T47D (cell line): Measurements from ENCODE around the genes PHF3 and COL9A1.

DNA sequence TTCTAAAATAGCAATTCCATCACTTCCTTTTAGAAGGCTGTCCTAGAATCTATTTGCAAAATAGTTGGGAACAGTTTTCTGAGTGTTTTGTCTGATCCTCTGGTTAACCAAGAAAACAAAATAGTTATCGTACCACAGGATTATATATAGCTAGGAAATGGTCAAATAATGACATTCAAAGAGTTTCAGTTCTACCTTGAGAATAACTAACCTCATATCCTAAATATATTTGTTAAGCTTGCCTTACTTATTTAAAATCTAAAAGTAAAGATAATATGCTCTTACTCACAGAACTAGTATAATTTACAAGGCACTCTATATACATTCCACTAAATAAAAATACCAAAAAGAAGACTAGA, 173.9 kb downstream of the COL21A1 start:
- RRBS, result no CpG with 5 or more reads among the region's 1 CpG

GRCh38 chr6:56482293-56483045, 235.1 kb upstream of the COL21A1 start:
- RRBS, result no CpG with 5 or more reads among the region's 9 CpGs

DNA sequence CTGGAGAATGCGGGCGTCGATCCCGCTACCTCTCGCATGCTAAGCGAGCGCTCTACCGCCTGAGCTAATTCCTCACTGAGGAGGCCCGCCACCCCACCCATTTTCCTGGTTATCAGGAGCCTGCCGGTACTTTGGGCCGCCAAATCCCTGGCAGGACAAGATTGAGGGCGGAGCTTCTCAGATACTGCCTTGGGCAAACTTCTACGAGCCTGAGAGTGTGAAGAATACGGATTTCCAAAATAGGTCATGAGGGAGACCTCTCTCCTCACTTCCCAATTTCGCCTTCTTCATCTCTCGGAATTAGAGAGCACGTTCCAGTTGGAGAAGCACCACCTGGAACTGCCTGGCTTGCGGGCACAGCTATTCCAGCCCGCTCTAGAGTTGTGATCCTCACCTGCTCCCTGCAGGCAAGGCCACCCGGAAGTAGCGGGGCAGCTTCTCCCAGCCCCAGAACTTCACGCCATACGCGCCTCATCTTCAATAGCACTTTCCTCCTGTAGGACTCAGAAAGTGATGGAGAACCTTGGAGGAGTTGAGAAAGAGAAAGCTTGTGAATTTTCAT, 496.1 kb downstream of the PRIM2 start:
- RRBS, result no CpG with 5 or more reads among the region's 24 CpGs

DNA sequence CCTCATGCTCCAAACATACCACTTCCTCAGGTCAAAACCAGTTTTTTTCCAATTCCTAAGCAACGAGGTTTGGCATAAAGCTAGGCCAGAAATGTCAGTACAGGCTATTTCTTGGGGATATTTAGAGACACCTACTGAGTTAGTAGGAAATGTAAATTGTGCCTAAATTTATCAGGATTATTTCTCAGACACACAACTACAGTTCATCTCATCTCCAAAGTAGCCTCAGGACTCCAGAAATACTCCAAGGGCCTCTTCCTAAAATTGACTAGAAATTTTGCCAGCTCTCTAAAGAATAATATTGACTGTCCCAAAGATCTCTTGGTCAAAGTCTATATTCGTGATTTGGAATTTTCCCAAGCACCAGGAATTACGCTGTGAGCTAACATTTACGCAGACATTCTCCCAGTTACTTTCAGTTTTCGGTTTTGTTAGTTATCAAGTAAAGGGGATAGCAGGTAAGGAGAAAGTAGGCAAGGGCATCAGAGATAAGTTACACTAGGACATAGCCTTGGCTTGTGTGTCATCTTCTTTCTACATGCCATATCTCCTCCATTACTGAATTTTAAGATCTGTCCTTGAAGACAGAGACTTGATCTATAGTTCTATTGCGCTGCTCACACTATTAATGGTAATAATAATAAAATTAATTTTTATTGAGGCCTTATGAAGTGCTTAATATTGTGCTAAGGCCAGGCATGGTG, 91.2 kb upstream of the LGSN start:
- RRBS, result no CpG with 5 or more reads among the region's 6 CpGs

- RRBS, result no CpG with 5 or more reads among the region's 6 CpGs
Measured at GRCh38 chr6:63439977-63440426, 120.2 kb upstream of the LGSN start.

DNA sequence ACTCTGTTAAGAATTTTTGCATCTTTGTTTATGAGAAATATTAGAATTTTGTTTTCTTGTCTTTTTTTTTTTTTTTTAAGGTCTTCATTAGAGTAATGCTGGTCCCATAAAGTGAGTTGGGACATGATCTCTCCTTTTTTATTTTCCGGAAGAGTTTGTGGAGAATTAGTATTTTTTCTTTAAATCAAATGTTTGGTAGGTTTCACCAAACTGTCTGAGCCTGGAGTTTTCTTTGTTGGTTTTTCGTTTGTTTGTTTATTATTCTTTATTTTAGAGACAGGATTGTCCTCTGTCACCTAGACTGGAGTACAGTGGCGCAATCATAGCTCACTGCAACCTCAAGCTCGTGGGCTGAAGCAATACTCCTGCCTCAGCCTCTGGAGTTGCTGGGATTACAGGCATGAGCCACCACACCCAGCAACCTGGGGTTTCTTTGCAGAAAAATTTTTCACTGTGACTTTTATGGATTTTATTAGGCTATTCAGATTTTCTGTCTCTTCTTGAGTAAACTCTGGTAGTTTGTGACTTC, 120.2 kb upstream of the PTP4A1 start:
- RRBS, result no CpG with 5 or more reads among the region's 4 CpGs

DNA sequence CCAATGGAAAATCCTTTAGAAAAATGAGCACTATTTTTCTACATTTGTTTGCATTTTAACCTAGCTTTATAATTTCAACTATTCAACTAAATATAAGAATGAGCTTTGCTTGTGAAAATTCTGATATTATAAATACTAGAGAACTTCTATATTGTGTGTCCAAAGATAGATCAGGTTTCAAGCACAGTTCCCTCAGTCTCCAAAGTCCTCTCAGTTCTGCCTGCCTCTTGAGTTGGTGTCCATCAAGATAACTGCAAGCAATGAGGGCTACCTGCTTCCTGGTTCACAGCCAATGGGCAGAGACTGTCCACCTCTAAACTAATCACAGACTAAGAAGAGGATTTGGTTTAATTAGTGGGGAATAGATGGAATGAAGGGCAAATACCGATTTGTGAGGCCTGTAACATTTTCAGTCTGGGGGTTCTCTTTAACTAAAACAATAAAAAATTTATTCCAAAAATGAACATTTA, 41.3 kb upstream of the PTP4A1 start:
- RRBS, result no CpG with 5 or more reads among the region's 1 CpG

GRCh38 chr6:63574329-63574824, 2.1 kb downstream of the PTP4A1 start:
- RRBS, result no CpG with 5 or more reads among the region's 5 CpGs

GRCh38 chr6:63635550-63636430, at the start of gene PHF3:
Gene PHF3, plus strand, starts transcription at chr6:63635802.
- RRBS, result 2% methylated on average over 25 of the region's 113 CpGs

GRCh38 chr6:63636431-63636746, 787 bp downstream of the PHF3 start:
- RRBS, result no CpG with 5 or more reads among the region's 25 CpGs

GRCh38 chr6:63694207-63694822, 58.7 kb downstream of the PHF3 start:
- RRBS, result no CpG with 5 or more reads among the region's 5 CpGs

DNA sequence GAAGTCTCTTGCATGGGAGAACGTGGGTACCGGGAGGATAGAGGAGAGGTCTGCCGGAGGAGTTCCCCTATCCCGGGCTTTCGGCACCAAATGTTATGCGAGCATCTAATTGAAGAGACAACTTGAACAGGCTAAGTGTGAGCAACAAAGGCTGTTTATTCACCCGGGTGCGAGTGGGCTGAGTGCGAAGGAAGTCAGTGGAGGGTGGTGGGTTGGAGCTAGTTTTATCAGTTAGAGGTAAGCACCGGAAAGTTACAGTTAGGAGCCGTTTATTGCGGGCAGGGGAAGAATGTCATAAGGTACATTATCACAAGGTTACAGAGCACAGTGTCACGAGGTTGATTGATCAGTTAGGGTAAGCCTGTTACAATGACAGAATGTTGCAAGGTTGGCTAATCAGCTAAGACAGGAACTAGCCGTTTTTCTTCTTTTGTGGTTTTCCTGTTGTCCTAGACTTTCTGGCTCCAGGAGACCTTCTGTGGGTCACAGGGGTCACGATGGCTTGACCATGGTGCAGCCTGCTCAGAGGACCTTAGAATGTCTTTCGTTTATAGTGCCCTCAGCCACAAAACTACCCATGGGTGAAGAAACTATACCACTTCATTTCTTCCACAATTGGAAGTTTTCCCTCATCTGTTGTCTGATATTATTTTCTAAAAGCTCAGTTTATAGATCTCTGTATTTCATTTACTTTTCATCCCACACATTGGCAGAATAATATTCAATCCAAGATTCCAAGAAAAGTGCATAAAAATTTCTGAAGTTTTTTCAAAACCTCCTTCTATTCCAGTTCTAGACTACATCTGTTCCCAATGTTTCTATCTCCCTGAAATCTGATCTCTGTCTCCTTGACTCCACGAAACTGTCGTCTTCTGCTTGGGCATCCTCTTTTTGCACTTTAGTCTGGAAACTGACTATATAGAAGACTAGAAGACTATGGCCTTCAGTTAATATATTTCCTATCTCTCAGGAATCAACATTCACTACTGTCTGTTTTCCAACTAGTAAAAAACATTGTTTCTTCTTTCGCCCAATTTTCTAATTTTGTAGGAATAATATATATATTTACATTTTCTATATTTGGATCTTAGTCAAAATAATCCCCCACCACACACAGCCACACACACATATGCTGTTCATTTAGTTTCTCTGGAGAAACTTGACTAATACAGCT, 745.7 kb upstream of the ADGRB3 start:
- RRBS, result 53% methylated on average over 9 of the region's 19 CpGs

DNA sequence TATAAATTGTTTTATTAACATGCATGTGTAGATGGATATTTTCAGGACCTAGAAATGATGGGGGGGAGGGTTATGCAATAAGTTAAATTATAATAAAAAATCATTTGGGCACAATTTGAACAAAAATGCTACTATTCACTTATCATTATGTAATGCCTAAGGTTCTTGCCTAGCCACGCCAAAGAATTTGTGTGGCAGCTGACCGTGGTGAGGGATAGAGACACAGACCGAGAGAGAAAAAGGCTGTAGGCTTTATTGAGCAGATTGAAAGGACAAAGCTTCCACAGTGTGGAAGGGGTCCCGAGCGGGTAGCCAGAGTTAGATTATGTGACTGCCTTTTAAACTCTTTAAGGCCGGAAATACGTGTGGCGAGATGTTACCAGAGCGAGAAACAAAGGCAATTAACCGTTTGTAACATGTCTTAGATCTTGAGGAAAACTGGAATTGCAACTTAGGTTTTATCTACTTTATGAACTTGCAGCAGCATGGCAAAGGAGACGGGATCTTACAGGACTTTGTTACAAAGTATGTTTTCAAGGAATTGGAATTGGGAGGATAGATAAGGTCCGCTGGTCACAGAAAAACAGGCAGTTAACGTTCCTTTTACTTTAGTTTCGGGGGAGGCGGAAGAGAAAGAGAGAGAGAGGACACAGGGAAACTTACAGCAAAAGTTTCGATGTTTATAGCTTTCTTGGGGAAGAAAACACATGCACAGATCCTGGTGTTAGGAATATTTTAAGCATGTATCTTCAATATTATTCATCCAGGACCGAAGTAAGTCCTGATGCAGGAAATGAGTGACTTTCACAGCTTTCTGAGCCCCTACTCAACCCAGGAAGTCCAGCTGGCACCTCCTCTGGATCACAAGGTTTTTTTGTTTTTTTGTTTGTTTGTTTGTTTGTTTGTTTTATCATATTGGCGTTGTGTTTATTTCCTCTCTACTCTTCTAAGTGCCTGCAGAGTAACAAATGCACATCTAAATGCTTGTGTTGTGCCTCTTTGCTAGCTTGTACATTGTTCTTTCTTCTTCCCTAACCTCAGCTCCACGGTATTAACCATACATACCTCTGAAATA, 594.7 kb upstream of the ADGRB3 start:
- RRBS, result no CpG with 5 or more reads among the region's 19 CpGs

GRCh38 chr6:68559749-68560176, 75.3 kb upstream of the ADGRB3 start:
- RRBS, result no CpG with 5 or more reads among the region's 5 CpGs

- RRBS, result no CpG with 5 or more reads among the region's 18 CpGs
Measured at GRCh38 chr6:69232763-69233156, 564.0 kb downstream of the LMBRD1 start.

- RRBS, result no CpG with 5 or more reads among the region's 2 CpGs
Measured at GRCh38 chr6:69456436-69456741, 340.4 kb downstream of the LMBRD1 start.

GRCh38 chr6:69790162-69790521, 6.7 kb downstream of the LMBRD1 start:
- RRBS, result no CpG with 5 or more reads among the region's 4 CpGs

DNA sequence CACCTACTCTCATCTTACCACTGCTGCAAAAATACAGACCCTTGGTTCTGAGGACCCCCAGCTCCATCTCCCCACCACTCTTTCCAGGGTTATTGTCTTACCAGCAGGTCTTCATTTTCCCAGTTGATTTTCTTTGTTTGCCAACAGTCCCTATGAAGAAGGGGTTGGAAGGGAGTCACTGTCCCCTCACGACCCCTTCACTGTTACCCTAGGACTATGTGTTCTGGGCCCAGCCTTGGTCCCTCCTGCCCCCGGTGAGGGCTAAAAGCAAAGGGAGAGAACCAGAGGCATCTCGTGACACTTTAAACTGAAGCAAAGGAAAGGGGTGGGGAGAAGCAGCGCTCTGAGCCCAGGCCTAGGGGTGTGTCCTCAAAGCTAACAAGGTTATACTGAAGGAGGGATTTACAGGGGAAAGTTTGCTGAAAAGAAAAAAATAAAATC, at the start of gene COL9A1:
Gene COL9A1, minus strand, starts transcription at position 275 of the 441 bp plus-strand sequence.
- RRBS, result no CpG with 5 or more reads among the region's 4 CpGs

DNA sequence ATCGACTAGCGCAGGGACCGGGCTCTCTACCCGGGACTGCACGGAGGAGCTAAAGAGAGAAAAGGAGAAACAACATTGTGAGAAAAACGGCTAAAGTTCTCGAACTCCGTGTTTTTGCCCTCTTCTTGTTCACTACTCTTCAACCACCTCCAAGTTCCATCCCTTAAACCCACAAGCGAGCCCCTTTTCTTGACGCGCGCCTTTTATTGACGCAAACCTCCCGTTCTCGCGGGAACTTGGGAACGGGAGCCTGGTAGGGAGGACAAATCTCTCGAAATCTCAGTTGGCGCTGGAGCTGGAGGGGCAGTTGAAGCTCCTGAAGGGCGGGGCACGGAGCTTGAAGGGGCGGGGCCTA, 317 bp upstream of the FAM135A start:
- RRBS, result 87% methylated on average over 3 of the region's 22 CpGs